Iris pigment epithelial cell (primary cell): ENCODE measurements around the genes RGCC and AKAP11.

DNA sequence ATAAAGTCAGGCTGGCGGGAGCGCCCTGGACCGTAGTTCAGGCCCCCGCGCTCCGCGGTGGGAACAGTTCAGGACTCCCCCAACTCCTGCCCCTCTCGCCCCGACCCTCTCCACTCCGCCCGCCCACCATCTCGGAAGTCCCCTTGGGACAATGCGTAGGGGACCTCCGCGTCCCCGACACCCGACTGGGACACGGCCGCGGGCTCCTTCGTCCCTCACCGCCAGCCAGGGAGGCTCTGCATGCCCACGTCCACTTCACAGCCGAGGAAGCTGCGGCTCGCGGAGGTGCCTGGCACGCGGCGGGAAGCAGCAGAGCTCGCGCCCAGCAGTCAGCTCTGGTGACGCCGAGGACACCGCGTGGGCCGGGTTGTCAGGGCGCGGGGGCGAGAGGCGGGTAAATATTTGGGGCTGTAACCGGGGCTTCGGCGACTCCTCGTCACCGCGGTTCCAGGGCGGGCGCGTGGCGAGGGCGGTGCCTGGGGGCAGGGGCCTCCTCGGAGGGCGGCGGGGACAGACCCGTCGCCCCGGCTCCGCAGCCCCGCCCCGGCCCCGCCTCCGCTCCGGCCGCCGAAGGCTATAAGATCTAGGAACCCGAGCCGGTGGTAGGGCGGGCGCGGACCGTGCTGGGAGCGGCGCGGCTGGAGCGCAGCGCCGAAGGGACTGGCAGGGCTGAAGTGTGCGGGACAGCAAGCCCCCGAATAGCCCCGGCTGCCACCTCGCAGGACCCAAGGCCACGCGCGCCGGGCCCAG is at the start of gene RGCC:
Gene RGCC (plus strand): TSS at position 605 of the 750 bp plus-strand sequence.
- RRBS, result 3% methylated on average over 18 of the region's 86 CpGs

- RRBS, result no CpG with 5 or more reads among the region's 9 CpGs
Measured at GRCh38 chr13:41470208-41471614, 13.4 kb downstream of the RGCC start.

DNA sequence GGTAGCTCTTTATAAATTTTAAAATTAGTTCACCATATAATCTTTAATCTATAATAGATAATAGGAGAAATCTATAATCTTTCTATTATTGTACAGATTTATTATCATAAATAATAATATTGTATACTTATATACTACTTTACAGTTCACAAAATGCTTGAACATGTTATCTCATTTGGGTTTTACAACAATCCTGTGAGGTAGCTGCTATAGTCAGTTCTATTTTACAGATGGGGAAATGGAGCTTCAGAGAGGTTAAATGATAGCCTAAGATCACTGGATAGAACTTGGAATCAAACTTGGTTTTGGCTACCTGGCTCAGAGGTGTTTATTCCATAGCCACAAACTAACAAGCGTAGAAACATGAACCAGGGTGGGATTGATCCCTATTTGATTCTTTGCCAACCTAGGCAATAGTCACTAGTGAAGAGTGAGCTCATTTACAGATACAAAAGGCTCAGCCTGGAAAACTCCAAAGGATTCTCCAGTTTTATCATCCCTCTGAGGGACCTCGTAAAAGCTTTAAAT is 192.8 kb downstream of the RGCC start:
- RRBS, result no CpG with 5 or more reads among the region's 2 CpGs

DNA sequence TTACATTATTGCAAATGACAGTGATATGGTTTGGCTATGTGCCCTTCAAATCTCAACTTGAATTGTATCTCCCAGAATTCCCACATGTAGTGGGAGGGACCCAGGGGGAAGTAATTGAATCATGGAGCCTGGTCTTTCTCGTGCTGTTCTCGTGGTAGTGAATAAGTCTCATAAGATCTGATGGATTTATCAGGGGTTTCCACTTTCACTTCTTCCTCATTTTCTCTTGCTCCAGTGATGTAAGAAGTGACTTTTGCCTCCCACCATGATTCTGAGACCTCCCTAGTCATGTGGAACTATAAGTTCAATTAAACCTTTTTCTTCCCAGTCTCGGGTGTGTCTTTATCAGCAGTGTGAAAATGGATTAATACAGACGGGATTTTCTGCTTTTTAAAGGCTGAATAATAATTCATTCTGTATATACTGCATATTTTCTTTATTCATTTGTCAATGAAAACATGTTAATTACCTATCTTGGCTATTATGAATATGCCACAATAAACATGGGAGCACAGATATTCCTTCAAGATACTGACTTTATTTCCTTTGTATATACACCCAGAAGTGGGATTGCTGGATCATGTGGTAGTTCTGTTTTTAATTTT is 109.4 kb downstream of the VWA8 start:
- RRBS, result no CpG with 5 or more reads among the region's 4 CpGs

DNA sequence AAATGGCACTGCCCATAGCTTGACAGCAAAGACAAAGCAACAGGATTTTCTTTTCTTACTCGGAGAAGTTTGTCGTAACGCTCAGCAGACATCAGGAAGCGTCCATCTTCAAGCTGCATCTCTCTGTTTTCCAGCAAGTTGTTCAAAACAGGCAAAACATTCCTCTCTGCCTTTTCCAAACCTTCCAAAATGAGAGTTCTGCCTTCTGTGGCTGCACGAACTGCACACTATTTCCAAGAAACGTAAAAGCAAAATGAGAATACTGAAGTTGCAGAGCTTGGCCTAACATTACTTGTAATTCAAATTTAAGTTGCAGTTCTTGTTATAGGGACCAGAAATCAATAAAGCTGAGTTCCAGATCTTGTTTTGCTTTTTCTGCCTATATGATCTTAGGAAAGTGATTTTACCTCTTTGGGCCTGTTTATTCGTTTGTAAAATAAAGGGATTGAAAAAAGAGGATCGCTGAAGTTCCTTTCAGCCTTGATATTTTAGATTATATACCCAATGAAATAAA is 69.5 kb downstream of the VWA8 start:
- RRBS, result no CpG with 5 or more reads among the region's 8 CpGs

DNA sequence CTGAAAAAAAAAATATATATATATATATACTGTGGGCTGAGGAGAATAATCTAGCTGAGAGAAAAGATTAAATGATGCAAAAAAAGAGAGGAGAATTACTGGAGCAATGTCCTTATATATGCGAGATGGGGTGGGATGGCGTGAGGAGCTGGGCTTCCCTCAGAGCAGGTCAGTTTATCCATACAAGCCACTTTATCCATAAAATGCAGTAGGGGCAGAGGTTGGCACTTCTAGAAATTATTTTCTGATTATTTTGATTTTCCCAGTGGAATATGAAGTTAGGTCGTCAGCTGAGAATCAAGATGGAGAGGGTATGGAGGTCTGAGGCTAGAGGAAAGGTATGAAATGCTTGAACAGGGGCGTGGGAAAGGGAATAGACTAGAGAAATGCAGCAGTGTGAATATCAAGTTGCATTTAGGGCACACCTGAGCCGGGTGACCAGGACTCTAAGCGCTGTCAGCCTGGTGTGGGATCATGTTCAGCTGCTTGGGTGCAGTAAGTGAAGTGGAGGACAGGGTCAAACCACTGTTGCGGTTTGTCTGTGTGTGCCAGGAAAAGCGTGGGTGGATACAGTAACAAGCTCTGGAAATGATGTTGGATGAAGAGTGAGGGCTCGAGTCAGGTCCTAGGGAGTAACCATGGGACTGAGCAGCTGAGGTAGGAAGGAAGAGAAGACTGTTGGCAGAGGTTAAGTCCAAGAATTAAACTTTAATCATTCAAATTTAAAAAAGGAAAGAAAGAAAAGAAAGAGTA is 15.7 kb downstream of the DGKH start:
- RRBS, result no CpG with 5 or more reads among the region's 9 CpGs

DNA sequence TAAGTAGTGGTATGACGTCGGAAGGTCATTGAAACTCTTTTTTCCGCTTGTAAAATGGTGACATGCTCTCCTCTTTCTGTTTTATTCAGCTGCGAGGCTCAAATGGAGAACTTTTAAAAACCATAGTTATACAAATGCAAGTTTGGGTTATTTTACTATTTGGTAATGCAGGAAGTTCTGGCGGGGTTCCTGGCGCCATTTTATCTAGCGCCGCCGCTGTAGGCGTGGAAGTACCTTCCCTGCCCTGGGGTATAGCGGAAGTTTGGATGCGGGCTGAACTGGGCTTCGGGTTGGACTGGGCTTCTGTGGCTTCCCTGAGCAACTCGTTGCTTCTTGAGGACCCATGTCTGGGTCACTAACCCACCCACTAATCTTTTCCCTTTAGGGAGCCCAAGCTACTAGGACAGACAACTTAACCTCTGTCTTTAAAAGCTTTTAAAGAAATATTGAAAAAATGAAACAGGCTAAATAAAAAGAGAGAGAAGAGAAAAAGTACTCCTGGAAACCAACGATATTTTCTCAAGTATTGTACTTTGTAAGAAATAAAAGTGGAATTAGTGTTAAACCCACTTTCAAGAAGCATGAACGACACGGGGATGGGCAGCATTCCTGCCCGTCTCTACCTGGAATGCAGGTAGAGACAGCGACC is 35.0 kb downstream of the DGKH start:
- RRBS, result no CpG with 5 or more reads among the region's 19 CpGs

GRCh38 chr13:42271730-42272574 is at the start of gene AKAP11:
Gene AKAP11, plus strand, starts transcription at chr13:42272152.
- RRBS, result 1% methylated on average over 17 of the region's 89 CpGs

GRCh38 chr13:42294942-42295198 is 22.9 kb downstream of the AKAP11 start:
- RRBS, result no CpG with 5 or more reads among the region's 1 CpG

DNA sequence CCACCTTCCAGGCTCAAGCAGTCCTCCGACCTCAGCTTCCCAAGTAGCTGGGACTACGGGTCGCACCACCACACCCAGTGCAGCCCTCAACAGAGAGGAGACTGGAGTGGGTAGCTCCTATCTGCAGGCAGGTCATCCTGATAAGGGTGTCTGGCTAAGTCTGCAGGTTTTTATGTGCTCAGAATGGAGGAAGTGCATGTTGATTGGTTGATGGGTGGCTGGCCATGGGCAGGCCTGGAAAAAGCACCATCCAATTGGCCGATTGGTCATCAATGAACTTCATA is 12.8 kb downstream of the DNAJC15 start:
- RRBS, result no CpG with 5 or more reads among the region's 4 CpGs

DNA sequence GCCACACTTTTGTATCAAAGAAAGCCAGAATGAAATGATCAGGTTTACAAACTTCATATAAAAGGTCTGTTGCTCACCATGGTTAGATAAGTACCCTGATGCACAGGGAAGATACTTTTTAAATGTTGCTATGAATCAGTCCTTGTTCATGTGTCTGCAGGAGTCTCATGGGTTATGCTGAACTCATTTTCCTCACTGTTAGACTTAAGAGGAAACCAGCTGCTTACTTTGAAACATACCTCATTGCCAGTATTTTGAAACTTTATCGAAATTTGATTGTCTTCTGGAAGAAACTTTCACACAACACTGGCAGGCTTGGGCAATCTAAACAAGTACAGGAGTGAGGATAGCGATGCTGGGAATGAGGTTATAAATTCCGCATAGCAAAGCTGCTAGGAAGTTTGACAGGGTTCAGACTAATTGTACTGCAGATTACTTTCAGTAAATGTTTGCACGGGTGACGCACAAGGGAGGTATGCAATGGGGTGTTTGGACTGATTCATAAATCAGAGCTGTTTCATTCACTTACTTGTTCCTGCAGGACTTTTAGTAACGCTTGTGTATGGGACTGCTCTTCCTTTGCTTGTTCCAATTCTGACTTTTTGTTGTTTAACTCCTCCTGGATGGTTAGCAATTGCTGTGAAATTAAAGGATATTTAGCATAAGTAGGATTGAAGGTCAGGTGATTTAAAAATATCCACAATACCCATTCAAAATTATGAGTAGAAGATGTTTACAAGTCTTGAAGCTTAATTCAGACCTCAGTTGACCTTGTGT is 245.7 kb downstream of the DNAJC15 start:
- RRBS, result no CpG with 5 or more reads among the region's 6 CpGs

- RRBS, result no CpG with 5 or more reads among the region's 2 CpGs
Measured at GRCh38 chr13:44021606-44021865, 139.5 kb downstream of the SMIM2 start.

DNA sequence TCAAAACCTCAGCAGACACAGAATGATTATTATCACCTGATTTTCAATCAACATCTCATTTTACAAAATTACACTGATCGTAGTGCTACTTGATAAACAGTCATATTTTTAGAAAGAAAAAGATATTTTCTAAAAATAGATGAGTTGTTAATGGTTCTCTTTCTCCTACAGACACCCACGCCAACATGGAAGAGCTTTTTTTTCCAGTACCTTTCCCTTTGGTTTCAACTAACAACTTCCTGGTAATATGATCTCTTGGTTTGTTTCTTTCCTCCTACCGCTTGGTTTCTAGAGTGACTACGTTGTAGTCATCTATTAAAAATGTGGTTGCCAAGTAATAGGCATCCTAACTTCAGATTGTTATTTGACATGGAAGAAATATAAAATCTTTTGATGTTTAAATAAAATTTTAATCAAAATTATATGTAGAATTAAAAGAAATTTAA is 92.3 kb downstream of the SMIM2 start:
- RRBS, result no CpG with 5 or more reads among the region's 4 CpGs

GRCh38 chr13:44142190-44142953 is 18.7 kb downstream of the SMIM2 start:
- RRBS, result no CpG with 5 or more reads among the region's 46 CpGs

GRCh38 chr13:44157973-44158837 is 2.9 kb downstream of the SMIM2 start:
- RRBS, result no CpG with 5 or more reads among the region's 5 CpGs

DNA sequence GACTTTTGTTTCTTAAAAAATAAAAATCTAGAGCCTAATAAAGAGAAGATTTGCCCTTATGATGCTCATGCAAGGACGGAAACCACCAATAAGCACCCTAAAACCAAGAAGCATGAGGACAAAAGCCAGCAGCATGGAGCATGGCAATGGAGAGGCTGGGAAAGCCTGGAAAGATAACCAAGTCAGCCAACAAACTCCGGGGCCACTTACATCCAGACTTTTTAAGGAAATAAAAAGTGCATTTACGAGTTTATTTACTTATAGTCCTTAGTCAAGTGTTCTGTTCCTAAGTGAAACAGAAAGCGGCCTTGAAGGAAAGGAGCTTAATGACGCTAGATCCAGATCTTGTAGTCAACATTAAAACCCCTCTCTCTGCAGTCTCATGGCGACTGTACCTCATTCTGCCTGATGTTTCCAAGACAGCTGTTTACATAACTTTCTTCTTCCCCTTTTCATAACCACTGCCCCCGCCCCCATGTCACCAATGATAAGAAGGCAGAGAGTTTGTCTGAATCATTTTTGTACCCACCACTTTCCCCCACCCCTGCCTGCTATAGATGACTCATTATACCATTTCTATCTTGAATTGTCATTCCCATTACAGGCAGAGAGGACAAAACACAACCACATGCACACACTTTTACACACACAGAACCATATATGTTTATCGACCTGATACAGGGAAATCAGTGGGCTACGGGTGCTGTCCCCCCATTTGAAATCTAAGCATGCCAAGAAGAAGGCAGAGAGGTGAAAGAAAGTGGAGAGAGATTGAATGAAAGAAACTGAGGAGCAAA is 97.9 kb upstream of the SMIM2 start:
- RRBS, result no CpG with 5 or more reads among the region's 9 CpGs

GRCh38 chr13:44267802-44268583 is 105.6 kb upstream of the SERP2 start:
- RRBS, result no CpG with 5 or more reads among the region's 6 CpGs

DNA sequence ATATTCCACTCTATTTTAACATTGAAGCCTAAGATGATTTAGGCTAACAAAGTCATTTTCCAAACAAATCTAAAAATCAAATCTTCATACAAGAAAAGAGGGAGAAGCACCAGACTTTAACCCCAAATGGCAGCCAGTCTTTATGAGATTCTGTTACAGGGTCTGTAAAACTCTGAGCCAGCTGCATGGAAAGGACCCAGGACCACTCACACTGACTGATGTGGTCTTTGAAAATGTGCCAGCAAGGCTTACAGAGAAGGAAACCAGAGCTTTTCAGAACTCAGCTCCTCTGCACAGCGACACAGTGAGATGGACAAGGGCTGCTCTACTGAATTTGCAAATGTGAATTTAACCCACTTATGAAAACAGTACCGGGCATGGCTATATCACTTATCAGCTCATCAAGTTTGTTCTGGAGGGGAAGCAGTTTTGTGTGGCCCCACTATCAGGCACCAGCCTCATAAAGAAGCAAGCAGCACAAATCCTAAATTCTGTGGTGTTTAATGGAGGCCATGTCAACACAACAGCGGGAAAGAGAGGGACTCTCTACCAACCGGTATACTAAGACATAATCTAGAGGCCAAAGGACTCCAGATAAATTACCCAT is 98.8 kb upstream of the SERP2 start:
- RRBS, result no CpG with 5 or more reads among the region's 4 CpGs

DNA sequence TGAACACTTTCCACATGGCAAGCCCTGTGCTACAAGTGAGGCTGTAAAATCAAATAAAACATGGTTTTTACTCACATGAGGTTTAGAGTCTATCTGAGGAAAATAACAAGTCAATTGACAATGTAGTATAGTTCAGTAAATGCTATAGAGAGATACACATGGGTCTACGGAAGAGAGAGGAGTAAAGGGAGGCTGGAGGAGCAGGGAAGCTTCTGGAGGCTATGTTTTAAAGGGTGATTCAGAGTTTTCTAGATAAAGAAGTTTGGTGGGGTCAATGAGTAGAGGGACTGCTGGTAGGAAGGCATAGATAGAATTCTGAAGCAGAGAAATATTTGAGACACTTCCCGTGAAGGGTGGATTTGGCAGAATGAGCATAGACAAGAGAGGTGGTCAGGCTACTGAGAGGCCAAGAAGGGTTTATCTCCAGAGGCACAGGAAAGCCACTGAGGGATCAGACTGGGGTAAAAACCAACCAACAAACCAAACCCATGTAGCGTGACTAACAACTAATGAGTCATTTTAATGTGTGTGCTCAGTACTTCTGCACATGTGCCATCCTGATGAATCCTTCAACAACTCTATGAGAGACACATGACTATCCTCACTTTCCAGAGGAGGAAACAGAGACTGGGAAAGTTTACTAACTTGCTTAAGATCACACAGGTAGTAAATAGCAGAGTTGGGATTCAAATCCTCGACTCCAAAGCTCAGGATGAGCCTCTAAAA is 60.0 kb upstream of the SERP2 start:
- RRBS, result no CpG with 5 or more reads among the region's 4 CpGs

DNA sequence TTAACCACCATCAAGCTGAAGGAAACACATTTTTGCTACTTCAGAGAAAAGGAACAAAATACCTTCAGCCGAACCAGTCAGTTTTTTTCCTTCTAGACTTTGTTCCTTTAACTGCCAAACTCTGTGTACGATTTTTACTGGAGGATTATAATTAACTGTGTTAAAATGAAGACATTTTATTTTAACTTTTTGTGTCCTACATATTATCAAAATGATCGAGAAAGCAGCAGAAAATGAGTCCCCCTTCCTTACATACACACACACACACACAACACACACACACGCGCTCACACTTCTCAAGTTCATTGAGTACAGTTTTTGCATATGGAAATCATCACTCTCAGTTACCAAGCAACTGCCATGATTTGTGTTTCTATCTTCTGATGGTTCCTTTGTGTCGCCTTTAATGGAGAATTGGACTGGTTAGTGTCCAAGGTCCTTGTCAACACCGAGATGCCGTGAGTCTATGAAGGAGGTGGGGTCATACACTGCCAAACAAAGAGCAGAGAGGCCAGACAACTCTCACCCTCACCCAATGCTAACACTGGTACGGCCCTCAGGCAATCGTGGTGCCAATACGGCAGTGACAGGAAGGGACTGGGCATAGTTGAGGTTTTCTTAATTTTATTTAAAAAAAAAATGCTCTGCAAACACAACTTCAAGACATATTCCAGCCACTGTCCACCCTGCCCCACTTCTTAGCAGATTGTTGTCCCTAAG is 9.7 kb upstream of the SERP2 start:
- RRBS, result no CpG with 5 or more reads among the region's 11 CpGs